Right common carotid artery plus branches (tissue), 1 donor: Measurements from ENCODE around the gene NCKAP1.

GRCh38 chr2:179950448-179951029 is 56.6 kb downstream of the CWC22 start:
- PRO-cap: no peak

GRCh38 chr2:179981334-179982054 is 25.6 kb downstream of the CWC22 start:
- PRO-cap: no peak

GRCh38 chr2:180590876-180591360 is 389.5 kb upstream of the UBE2E3 start:
- PRO-cap: no peak

DNA sequence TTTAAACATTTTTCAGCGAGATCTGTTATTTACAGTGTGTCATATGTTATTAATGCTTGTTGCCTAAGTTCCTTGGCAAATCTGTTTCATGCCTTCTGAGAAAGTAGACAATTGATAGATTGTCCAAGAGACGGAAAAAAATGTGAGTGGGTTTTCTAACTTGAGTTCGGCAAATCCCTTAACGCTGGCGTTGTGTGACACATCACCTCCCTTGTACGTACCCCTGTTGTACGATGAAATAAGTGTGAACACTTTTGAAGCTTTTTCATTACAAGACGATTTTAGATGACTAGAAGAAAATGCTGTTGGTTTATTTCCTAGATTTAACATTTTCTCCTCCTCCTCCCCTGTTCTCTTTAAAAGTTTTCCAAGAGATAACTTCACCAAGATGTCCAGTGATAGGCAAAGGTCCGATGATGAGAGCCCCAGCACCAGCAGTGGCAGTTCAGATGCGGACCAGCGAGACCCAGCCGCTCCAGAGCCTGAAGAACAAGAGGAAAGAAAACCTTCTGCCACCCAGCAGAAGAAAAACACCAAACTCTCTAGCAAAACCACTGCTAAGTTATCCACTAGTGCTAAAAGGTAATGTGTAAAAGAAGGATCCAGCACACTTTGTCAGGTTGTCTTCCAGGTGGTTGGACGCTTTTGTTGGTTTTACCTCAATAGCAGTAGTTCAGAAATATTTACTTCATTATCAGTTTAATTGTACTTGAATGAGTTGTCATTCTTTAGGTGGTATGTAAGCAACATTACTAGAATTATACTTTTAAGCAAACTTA is 1.4 kb downstream of the UBE2E3 start:
- PRO-cap: no peak

DNA sequence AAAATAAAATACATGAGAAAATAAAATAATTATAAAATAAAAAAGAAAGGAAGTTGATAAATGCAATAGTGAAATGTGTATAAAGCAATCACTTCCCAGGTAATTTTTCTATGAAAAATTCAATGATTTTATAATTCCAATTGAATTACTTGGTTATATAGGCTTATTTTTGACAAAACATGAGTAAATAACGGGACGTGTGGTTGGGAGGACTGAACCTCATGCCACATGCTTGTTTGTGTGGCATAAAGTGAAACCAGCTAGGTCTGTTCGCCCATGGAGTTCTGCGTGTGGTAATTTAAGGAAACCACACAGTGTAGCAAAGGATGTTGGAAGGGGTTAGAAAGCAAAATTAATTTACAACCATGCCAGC is 156.7 kb upstream of the ITGA4 start:
- PRO-cap: no peak

GRCh38 chr2:181308527-181309203 is 148.5 kb upstream of the ITGA4 start:
- PRO-cap: no peak

- PRO-cap: no peak
Measured at GRCh38 chr2:181312626-181313196, 144.5 kb upstream of the ITGA4 start.

DNA sequence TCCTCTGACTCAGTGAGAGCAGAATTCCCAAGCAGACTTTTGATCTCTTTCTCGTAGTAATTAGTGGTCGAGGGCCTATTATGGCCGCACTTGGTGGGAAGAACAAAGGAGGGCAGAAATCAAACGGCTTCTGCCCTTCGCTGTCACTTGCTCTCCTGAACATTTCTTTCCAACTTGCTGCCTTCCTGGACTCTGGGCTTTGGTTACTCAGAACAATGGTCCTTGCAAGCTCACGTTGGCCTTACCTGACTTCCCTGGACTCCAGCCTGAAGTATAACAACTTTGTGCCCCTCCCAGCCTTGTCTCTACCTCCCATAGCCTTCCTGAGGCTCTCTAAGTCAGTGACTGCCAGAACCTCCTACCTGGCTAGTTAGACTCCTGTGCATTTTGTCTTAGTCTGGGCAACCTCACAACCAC is 30.2 kb upstream of the ITPRID2 start:
- PRO-cap: no peak

DNA sequence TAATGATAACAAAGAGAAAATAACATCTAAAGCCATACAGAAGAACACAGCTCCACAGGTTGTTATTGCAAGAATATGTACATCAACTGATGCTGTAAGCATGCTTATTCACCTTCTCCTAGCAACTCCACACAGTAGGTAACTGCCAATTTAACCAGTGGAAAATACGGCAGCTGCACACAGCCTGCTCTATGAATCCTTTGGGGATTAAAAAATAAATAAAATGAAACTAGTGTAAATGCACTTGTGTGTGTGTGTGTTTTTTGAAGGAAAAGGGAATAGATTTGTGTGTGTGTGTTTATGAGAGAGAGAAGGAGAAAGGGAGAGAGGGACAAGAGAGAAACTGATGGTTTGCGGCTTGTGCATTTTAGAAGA is 96.1 kb upstream of the PDE1A start:
- PRO-cap: no peak

DNA sequence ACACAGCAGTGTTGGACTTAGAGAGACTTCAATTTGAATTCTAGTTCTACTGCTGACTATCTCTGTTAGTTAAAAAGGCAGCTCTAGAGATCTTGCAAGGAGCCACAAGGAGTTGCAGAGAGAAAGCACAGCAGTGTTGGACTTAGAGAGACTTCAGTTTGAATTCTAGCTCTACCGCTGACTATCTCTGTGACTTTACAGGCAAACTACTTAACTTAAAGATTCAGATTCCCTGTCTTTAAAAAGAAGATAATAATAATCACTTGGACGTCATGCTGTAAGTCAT is 131.9 kb upstream of the DNAJC10 start:
- PRO-cap: no peak

GRCh38 chr2:182914933-182916341 is 49.0 kb upstream of the FRZB start:
- PRO-cap: no peak

DNA sequence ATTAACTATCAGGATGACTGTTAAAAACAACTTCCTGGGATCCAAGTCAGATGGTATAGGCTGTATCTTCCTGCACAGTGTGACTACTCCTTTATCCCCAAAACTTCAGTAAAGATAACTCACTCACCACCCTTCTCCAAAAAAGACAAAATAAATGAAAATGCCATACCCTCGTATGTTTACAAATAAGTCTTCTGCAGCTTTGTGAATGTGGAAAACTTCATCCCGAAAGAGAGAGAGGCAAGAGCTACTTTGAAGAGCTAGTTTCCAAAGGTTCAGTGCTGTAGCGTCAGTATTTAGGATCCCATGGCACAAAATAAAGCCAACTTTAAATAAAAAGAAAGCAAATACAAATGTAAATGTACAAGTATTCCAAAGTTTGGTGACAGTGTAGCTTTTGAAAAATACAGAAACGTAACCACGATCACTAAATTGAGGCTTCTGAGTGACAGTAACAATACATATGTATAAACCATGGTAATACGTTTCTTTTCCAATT is 49.3 kb downstream of the NCKAP1 start:
- PRO-cap: no peak

DNA sequence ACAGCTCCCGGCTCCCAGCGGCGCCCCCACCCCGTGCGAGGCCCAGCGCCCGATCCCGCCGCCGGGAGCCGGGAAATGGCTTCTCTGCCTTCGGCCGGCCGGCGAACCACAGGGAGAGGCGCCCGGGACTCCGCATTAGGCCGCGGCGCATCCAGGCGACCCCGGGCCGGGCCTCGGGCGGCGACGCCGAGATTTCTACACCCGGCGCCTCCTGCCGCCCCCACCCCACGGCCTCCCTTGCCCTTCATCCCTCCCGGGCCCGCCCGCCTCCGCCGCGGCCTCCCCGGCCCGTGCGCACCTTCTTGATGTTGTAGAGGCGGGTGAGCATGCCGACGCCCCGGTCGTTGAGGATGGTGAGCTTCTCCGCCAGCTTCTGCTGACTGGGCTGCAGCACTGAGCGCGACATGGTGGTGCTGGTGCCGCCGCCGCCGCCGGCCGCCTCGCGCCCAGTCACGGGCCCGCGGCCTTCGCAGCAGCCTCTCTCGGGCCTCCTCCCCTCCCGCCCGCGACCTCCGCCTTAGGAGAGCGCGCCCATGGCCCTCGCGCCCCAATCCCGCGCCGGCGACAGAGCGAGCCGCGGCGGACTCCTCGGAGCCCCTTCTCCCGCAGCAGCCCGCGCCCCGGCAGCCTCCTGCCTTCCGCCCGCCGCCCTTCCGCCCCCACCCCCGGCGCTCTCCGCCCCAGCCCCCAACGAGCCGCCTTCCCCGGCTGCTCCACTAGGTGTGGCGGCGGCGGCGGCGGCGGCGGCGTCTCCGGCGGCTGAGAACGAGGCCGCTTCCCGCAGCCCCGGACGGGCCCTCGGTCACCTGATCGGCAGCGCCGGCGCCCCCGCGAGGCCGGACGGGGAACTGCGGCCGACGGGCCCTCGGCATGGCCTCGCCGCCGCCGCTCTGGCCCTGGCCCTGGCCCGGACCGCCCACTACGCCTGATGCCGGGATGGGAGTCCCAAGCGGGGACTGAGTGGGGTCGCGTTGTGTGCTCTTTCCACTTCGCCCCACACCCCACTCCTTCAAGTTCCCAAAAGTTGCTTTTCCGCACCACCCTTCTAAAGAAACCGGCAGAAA is at the start of gene NCKAP1:
TSS of gene NCKAP1 (minus strand) at position 764 of the 1,064 bp plus-strand sequence.
- PRO-cap: bidirectional peak, plus-strand start at position 308 of the sequence, minus-strand start at position 76 of the sequence; bidirectional peak, plus-strand start outside the sequence, minus-strand start at position 718 of the sequence

- PRO-cap: no peak
Measured at GRCh38 chr2:184242189-184242462, 356.2 kb upstream of the ZNF804A start.

- PRO-cap: no peak
Measured at GRCh38 chr2:184972767-184973096, 374.4 kb downstream of the ZNF804A start.

- PRO-cap: no peak
Measured at GRCh38 chr2:185407206-185407700, 331.4 kb upstream of the FSIP2 start.

GRCh38 chr2:186595028-186595625 is 5.3 kb downstream of the ITGAV start:
- PRO-cap: no peak

GRCh38 chr2:187002924-187003707 is 154.1 kb upstream of the ZSWIM2 start:
- PRO-cap: unidirectional peak, plus-strand start at chr2:187003274

- PRO-cap: no peak
Measured at GRCh38 chr2:187482769-187483456, 34.9 kb upstream of the CALCRL start.

- PRO-cap: no peak
Measured at GRCh38 chr2:188598565-188598997, 306.9 kb downstream of the GULP1 start.